Ovary (tissue), 7 donors: ENCODE data around the genes CPNE6, PCK2, NOP9 and NFATC4.

GRCh38 chr14:23641904-23642319 lies 5.7 kb downstream of the DHRS2 start:
- PRO-cap, 7 experiments: peak in 5 of 7 experiments; most common plus-strand start chr14:23642019 (in 5)
- RAMPAGE, long total RNA, 2 experiments: no peak in any of the 2 experiments

- PRO-cap, 7 experiments: no peak in any of the 7 experiments
- RAMPAGE, long total RNA, 2 experiments: no peak in any of the 2 experiments
These were observed 27.3 kb downstream of the DHRS2 start for GRCh38 chr14:23663502-23663743.

- PRO-cap, 7 experiments: peak in 2 of 7 experiments; most common plus-strand start chr14:23955155 (in 1); most common minus-strand start chr14:23955080 (in 2)
- RAMPAGE, long total RNA, 2 experiments: no peak in any of the 2 experiments
These were observed 1.4 kb downstream of the DHRS4 start for GRCh38 chr14:23954836-23955429.

GRCh38 chr14:24052279-24052931 lies 596 bp downstream of the CARMIL3 start:
- PRO-cap, 7 experiments: no peak in any of the 7 experiments
- RAMPAGE, long total RNA, 2 experiments: no peak in any of the 2 experiments

GRCh38 chr14:24067049-24067441 lies 4.3 kb upstream of the CPNE6 start:
- PRO-cap, 7 experiments: no peak in any of the 7 experiments
- RAMPAGE, long total RNA, 2 experiments: no peak in any of the 2 experiments

DNA sequence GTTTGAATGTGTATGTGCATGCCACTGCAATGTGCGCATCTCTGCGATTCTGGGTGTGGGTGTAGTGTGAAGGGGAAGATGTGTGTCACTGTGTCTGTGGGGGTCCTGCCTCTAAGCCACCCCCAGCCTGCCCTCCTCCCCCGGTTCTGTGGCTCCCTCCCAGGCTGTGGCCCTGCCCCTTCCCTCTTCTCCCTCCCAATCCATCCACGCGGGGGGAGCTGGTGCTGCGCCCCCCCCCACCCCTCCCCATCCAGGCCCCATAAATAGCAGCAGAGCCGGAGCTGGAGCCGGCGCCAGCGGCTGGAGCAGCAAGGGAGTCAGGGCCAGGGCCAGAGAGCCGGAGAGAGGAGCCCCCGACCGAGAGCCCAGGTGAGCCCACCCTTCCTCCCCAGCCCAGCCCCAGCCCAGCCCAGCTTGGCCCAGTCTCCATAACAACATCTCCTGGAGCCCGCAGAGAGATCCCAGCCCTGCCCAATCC lies at the start of gene CPNE6:
CPNE6 (plus strand) TSS at position 290 of the 478 bp plus-strand sequence.
- PRO-cap, 7 experiments: no peak in any of the 7 experiments
- RAMPAGE, long total RNA, 2 experiments: no peak in any of the 2 experiments

GRCh38 chr14:24093636-24094838 lies at the start of gene PCK2:
TSS of gene PCK2 (plus strand) at chr14:24094311.
- PRO-cap, 7 experiments: peak in 7 of 7 experiments; most common plus-strand start chr14:24094176 (in 7); most common minus-strand start chr14:24094653 (in 7)
- RAMPAGE, long total RNA, 2 experiments: start-site peak on the plus strand in 1 of 2 experiments, at chr14:24094308-24094389 at its widest, 15 reads per replicate

DNA sequence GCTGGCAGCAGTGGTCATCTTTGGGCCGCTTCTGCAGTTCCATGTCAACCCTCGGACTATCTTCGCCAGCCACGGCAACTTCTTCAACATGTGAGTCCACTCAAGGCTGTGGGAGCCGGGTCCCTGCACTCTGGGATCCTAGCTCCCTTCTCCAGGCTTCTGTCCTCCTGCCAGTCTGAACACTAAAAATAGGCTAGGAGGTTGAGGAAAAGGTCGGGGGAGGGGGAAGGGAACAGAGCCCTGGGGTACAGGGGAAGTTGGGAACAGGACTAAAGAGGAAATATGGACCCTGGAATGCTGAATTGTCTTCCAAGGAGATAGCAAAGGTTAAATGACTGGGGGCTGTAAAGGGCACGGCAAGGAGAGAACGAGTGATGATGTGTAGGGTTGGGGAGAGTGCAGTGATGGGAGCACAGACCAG lies 1.3 kb downstream of the FITM1 start:
- PRO-cap, 7 experiments: no peak in any of the 7 experiments
- RAMPAGE, long total RNA, 2 experiments: no peak in any of the 2 experiments

DNA sequence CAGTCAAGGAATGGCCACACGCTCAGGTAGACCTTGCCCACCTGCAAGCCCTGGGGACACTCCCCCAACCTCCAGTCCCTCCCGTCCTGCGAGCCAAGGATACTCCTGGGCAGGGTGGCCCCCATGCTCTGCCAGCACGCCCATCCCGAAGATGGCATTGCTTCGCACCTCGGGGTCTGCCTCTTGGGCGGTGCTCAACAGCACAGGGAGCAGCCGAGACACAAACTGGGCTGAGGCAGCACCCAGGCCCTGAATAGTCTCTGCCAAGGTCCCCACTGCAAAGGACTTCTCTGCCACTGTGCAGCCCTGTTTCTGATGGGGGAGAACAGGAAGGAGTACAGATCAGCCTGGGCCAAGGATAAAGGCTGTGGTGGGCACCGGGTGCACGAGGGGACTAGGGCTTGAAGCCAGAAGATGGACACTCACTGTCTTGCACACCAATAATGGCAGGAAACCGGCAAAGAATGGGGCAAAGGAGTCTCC lies 6.7 kb downstream of the IPO4 start:
- PRO-cap, 7 experiments: no peak in any of the 7 experiments
- RAMPAGE, long total RNA, 2 experiments: no peak in any of the 2 experiments

DNA sequence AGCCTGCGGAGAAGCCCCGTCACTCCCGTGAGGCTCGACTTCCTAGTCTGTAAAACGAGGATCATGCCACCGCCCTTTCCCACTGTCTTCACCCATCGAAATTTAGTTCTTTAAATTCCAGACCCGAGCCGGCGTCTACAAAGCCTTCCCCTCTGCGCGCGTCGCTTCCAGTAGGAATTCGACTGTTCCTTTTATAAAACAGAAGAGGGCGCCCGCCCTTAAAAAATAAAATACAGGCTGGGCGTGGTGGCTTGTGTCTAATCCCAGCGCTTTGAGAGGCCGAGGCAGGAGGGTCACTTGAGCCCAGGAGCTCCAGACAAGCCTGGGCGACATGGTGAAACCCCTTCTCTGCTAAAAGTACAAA lies 420 bp upstream of the TINF2 start:
- PRO-cap, 7 experiments: peak in 7 of 7 experiments; most common plus-strand start position 260 of the sequence (in 3); most common minus-strand start position 167 of the sequence (in 7)
- RAMPAGE, long total RNA, 2 experiments: no peak in any of the 2 experiments

DNA sequence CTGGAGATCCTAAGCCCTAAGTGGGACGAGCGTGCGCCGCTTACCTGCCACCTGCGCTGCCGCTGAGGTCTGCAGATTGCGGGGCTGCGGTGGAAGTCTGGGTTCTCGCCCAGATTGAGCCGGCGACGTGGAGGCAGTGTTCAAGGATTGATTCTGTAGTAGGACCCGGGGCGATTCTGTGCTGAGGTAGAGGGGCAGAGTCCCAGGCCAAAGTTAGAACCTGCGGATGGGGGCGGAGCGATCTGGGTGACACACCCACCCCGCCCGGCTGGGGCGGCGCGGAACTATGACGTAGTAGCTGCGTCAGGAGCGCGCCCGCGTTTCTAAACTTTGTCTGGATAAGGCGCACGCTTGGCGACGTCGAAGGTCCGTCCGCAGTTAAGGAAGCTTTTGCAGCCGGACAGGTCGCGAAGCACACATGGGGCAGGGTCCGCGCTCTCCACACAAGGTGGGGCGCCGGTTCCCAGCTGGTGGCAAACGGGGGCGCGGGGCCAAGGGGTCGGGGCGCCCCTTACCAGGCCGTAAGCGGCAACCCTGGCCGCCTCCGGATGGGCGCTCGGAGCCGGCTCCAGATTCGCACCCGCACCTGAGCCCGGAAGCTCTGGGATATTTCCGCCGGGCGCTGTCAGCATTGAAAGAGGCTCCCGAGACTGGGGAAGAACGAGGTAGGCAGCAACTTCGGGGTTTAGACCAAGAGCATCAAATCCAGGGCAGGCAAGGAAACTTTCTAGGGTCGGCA lies at the start of gene NOP9:
NOP9 (plus strand) TSS at position 314 of the 739 bp plus-strand sequence.
- PRO-cap, 7 experiments: peak in 7 of 7 experiments; most common plus-strand start position 326 of the sequence (in 7); most common minus-strand start position 222 of the sequence (in 3)
- RAMPAGE, long total RNA, 2 experiments: start-site peak on the plus strand in 2 of 2 experiments, centred at positions 321 to 329 of the sequence, 32 to 49 reads per replicate; start-site peak on the minus strand in 2 of 2 experiments, centred at positions 219 to 225 of the sequence, 54 to 107 reads per replicate

DNA sequence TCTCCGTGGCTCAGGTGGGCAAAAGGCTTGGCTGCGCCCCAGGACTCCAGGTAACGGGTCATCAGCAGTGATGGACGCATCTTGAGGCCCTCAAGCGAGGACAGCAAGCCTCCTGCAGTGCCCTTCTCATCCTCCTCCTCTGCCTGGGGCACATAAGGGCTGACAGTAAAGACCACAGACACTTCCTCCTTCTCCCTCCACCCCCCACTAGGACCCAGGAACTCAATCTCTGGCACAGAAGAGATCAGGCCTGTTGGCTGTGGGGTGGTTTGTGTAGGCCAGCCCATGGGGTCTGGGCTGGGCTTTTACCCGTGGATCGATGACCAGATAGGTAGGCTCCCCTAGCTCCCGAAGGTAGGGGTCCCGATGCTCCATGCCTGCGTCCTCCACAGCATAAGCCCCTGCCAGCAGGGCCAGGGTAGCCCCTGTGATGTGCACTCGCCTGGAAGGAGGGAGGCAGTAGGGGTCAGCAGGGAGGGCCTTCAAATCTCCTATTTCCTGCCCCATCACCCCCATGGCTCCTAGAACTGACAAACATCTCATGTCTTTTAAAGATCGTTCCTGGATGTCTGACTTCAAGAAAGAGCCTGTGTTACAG lies 5.7 kb downstream of the ADCY4 start:
- PRO-cap, 7 experiments: no peak in any of the 7 experiments
- RAMPAGE, long total RNA, 2 experiments: no peak in any of the 2 experiments

DNA sequence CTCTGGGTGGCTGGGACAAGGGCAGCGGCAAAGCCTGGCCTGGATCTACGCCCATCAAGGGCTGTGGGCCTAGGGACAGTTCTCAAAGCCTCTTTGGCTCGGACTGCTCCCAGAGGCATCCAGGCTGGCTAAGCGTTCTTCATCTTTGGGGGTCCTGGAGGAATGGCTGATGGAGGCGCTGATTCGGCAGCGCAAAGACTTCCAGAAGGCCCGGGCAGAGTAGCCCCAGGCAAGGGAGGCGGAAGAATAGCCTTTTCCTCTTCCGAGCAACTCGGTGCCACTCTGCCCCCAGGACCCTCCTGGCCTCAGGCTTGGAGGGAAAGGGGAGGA lies 594 bp upstream of the NFATC4 start:
- PRO-cap, 7 experiments: peak in 2 of 7 experiments; most common plus-strand start position 85 of the sequence (in 1); most common minus-strand start position 234 of the sequence (in 1)
- RAMPAGE, long total RNA, 2 experiments: no peak in any of the 2 experiments

DNA sequence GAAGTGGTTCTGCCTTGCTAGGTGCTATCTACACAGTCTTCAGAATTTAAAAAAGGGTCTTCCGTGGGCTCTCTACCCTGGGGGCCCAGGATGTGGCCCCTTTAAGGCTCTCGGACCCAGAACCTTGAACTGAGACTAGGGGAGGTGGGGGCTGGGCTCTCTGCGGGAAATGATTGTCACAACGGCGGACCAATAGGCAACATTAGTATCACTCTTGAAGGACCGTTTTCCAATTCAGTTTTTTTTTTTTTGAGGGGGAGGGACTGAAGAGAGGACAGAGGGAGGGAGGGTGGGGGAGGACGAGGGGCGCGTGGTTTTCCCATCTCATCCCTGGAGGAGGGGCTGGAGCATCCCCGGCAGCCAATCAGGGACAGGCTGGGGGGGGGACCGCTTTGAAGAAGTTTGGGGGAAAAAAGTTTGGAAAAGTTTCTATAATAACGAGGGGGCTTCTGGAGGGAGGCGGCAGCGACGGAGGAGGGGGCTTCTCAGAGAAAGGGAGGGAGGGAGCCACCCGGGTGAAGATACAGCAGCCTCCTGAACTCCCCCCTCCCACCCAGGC lies at the start of gene NFATC4:
NFATC4 (plus strand) TSS at position 430 of the 559 bp plus-strand sequence.
- PRO-cap, 7 experiments: peak in 7 of 7 experiments; most common plus-strand start position 432 of the sequence (in 4); most common minus-strand start position 126 of the sequence (in 7)
- RAMPAGE, long total RNA, 2 experiments: start-site peak on the plus strand in 2 of 2 experiments, centred at positions 413 to 425 of the sequence, 31 to 68 reads per replicate

- PRO-cap, 7 experiments: no peak in any of the 7 experiments
- RAMPAGE, long total RNA, 2 experiments: no peak in any of the 2 experiments
These were observed 4.6 kb downstream of the NFATC4 start for GRCh38 chr14:24372364-24373108.

- PRO-cap, 7 experiments: no peak in any of the 7 experiments
- RAMPAGE, long total RNA, 2 experiments: no peak in any of the 2 experiments
These were observed 44.8 kb upstream of the GZMB start for GRCh38 chr14:24678918-24679117.

DNA sequence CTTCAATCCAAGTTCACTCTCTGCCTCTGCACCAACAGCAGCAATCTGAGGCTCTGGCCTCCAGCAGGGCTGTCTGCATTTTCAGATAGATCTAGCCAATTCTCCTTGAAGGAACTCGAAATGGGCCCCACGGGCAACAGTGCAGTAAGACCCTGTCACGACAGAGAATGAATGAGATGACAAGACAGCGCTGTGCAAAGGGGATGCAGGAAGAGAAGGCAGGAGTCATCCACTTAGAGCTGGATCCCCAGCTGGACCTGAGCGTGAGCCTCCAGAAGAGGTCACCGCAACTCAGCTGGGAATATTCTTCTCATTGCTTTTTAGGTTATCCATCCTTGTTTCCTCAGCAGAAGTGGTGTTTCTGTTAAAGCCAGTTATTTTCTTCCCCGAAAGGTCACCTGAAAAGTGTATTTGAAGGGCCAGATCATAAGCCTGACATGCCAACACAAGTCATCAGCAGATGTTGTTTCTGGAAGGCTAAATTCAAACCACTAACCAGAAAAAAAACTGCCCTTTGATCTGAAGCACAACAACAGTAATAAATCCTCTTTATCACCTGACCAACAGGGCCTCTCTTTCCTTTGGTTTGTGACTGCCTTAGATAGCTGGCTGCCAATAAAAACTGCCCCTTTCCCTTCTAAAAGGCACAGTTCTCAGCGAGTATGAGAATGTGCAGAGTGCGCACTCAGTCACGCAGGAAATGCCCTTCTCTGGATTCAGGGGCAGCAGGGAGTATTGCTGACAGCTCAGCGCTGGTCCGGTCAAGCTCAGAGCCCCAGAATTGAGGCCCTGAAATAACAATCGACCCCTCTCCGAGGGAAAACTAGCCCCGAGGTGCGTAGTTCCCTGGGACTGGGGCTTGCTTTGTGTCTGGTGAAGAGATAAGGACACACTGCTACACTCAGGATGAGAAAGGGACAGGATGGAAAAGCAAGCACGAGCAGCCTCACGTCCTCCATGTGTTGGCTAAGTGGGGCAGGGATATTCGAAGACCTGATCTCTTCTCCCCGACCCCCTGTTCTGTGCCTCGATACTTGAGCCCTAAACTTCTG lies 184.0 kb upstream of the GZMB start:
- PRO-cap, 7 experiments: no peak in any of the 7 experiments
- RAMPAGE, long total RNA, 2 experiments: no peak in any of the 2 experiments

DNA sequence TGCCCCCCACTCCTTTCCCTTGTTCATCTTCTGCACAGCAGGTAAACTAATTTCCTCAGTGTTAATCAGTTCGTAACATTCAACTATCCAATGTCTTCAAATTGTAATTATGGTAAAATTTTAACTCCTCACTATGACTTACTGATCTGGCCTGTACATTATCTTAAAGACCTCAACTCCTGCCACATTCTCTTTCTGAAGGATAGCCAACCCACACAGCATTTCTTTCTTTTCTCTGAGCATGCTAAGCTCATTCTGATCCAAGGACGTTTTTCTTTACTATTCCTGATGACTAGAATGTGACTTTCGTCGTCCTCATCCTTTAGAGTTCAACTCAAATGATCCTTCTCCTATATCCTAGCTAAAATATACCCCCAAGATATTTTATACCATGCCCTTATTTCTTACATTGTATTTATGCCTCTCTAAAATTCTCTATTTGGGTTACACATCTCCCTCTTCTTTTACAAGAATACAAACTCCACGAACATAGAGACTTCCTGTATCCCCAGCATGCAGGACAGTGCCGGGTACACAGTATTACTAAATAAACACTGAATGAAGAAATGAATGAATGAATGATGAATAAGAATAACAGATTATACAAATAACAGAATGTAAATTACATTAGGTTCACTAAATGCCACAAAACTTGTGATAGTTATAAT lies 59.0 kb downstream of the NOVA1 start:
- PRO-cap, 7 experiments: no peak in any of the 7 experiments
- RAMPAGE, long total RNA, 2 experiments: no peak in any of the 2 experiments

- PRO-cap, 7 experiments: no peak in any of the 7 experiments
- RAMPAGE, long total RNA, 2 experiments: no peak in any of the 2 experiments
These were observed 181.8 kb downstream of the PRKD1 start for GRCh38 chr14:29745832-29746314.

DNA sequence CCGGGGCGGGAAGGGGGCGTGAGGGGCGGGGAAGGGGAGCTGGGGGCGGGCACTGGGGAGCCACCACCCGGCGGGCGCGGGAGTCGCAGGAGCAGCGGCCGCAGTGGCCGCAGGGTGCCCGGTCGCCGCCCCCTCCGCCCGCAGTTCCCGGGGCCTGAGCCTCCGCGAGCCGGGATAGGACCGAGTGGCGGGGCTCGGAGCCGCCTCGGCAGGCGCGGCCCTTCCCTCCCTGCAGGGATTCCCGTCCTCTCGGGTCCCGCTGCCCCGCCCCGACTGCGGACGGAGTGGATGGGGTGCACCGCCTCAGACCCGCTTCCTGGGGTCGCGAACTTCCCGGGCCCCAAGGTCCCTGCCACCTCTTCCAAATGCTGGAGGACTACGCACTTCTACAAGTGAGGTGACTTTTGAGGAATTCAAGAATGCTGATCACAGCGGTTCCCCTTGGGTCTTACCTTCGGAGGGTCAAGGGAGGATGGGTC lies 271 bp upstream of the PRKD1 start:
- PRO-cap, 7 experiments: peak in 7 of 7 experiments; most common plus-strand start position 94 of the sequence (in 7); most common minus-strand start position 275 of the sequence (in 2)
- RAMPAGE, long total RNA, 2 experiments: no peak in any of the 2 experiments